Heart (tissue), 3 donors: ENCODE results near the gene RAB3B.

DNA sequence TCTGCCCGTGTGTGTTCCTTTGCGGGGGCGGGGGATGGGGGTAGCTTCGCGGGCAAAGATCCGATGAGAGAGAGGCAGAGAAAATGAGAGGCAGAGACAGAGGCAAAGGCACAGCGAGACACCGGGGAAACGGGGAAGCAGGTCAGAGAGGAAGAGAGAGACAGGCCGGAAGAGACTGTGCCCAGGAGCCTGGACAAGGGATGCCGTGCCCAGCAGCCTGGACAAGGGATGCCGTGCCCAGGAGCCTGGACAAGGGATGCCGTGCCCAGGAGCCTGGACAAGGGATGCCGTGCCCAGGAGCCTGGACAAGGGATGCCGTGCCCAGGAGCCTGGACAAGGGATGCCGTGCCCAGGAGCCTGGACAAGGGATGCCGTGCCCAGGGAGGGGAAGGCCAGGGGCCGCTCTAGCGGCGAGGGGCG, 270.4 kb downstream of the FOXD2 start:
- RAMPAGE, long total RNA, 2 experiments = no peak in any of the 2 experiments

DNA sequence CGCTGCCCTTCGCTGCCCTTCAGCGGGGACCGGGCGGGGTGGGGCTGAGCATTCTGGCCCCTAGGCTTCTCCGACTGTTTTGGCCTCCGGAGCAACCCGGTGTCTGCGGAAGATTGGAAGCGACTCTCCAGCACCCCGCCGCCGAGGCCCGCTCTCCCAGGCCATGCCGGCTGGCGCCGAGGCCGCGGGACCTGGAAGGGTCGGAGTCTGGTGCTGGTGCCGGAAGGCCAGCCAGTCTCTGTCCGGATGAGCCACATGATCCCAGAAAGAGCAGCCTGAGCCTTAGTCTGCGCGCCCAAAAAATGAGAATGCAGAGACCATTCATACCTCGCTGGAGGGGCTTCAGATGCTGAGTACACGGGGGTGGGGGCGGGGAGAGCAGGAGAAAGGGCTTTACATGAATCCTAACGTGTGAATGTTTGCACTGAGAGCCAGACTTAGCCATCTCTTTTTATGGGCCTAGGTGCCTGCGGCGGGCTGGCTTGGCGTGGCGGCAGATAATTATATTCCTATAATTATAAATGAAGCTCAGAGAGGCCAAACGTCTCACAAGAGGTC, 272.1 kb downstream of the FOXD2 start:
- RAMPAGE, long total RNA, 2 experiments = no peak in any of the 2 experiments

- RAMPAGE, long total RNA, 2 experiments = no peak in any of the 2 experiments
Measured at GRCh38 chr1:47817617-47818297, 179.4 kb downstream of the TRABD2B start.

DNA sequence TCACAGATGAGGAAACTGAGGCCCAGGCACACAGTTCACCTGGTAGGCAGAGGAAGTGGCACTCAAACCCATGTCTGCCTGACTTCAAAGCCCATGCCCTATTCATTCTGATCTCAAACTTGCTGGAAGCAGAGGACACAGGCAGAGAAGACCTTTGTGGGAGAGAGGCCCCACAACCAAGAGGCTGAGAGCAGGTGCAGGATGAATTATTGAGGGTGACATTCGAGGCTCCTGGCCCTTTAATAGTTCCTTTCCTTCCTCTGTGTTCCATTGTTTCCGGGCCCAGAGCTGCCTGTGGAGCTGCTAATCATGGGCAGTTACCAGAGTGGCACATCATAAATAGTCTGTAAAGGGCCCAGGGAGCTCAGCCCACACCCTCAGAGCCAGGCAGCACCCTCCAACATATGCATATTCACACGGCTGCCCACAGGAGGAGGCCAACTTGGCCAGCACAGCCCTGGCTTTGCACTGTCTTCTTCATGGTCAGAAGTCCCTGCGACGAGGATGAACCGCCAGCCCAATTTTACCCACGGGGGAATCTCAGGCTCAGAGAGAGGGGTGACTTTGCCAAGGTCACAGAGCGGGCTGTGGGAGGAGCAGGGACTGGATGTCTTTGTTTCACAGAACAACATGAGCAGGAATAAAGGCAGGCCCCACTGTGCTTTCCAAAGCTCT, 172.6 kb downstream of the TRABD2B start:
- RAMPAGE, long total RNA, 2 experiments = no peak in any of the 2 experiments

DNA sequence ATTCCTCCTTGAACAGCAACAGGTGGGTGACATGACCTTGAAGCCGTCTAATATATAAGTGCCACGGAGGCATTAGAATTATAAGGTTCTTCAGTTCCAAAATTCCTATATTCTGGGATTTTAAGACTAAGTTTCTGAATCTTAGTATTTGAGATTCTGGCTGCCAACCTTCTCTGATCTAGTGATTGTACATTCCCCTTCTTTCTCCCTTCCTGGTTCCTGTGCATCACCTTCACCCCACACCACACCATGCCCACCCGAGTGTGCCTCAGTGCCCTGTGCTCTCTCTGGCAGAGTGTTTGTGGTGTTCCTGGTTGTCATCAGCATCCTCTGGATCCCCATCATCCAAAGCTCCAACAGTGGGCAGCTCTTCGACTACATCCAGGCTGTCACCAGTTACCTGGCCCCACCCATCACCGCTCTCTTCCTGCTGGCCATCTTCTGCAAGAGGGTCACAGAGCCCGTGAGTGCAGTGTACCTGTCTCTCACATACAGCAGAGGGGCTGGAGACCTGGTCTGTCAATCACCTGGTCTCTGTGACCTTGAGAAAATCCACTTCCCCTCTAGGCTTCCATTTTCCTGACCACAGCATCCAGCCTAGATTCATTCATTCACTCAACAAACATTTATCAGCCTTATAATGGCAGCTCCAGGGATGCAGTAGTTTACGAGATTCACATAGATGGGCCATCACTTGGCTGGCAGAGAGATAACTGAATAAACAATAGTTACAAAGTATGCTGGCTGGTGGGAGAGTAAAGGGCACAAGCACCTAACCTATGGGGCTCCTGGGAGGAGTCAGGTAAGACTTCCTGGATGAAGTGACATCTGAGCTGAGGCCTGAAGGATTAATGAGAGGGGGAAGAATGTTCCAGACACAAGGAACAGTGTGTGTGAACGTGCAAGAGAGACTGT, 15.1 kb downstream of the SLC5A9 start:
- RAMPAGE, long total RNA, 2 experiments = no peak in any of the 2 experiments

DNA sequence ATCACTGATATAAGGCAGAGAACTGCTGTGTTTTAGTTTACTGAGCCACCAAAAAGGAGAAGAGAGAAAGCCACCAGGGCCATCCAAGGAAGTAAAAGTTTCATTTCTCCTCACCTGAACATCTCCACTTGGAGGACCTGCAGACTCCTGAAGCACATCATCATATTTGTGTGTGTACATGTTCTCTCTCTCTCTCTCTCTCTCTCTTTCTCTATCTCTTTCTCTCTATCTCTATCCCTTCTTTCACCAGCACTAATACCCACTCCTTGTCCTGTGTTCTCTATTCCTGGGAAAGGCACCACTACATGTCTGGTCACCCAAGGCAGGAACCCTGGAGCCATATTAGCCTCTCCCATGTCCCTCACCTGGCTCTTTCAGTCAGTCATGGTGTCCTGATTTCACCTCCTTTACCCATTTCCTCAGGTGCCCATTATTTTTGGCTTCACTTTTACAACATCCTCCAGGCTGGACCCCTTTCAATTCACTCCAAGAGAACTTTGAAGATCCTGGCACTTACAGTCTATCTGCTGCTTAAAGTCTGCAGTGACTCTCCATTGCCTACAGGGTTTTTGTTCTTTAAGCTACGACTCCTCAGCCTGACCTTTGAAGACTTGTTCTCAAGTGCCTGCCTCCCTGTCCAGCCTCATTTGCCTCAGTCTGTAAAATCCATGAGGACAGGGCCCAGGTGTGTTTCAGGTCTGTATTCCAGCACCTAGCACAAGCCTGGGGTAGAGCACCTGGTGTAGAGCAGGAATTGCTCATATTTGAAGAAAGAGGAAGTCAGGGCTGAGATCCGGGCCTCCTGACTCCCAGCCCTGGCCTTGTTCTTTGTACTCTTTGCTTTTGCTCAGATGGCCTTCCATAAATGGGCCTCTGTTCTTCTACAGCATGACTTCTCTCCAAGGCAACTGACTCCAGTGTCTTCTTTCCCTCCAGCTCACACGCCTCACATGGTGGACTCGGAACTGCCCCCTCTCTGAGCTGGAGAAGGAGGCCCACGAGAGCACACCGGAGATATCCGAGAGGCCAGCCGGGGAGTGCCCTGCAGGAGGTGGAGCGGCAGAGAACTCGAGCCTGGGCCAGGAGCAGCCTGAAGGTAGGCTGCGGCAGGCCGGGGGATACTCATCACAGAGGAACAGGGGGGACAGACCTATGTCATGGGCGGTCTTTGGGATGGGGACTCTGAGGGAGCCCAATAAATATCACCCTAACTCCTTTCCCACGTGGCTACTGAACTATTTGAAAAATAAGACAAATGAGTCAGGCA, 19.4 kb downstream of the SLC5A9 start:
- RAMPAGE, long total RNA, 2 experiments = no peak in any of the 2 experiments

DNA sequence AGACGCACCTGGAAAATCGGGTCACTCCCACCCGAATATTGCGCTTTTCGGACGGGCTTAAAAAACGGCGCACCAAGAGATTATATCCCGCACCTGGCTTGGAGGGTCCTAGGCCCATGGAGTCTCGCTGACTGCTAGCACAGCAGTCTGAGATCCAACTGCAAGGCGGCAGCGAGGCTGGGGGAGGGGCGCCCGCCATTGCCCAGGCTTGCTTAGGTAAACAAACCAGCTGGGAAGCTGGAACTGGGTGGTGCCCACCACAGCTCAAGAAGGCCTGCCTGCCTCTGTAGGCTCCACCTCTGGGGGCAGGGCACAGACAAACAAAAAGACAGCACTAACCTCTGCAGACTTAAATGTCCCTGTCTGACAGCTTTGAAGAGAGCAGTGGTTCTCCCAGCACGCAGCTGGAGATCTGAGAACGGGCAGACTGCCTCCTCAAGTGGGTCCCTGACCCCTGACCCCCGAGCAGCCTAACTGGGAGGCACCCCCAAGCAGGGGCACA, 506.1 kb upstream of the BEND5 start:
- RAMPAGE, long total RNA, 2 experiments = no peak in any of the 2 experiments

- RAMPAGE, long total RNA, 2 experiments = no peak in any of the 2 experiments
Measured at GRCh38 chr1:50047690-50048470, 24.1 kb upstream of the AGBL4 start.

GRCh38 chr1:50106101-50106416, 2.7 kb upstream of the ELAVL4 start:
- RAMPAGE, long total RNA, 2 experiments = no peak in any of the 2 experiments

DNA sequence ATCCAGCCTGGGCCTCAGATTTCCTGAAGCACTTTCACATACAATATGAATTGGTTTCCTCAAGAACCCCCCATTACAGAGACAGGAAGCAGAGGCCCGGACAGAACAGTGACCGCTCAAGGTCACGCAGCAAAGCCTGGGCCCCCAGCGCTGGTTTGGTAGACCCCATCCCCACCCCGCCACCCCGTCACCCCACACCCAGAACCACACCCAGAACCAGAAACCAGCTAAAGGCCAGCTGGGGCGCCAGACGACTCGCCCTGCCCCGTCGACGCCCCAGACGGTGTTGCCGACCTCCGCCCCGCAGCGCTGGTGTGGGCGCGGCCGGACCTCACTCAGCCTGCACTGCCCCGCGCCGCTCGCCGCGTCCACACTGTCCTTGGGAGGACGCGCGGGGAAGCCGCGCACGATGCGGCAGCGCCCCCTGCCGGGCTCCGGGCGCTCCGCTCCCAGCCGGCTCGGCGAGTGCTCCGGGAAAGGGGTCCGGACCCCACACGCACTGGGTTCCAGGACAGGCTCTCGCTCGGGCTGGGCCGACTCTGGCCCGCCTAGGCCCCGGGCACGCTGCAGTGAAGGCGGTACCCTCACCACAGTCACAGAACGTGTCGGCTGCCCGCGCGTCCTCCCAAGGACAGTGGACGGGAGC, 90.4 kb downstream of the DMRTA2 start:
- RAMPAGE, long total RNA, 2 experiments = no peak in any of the 2 experiments

DNA sequence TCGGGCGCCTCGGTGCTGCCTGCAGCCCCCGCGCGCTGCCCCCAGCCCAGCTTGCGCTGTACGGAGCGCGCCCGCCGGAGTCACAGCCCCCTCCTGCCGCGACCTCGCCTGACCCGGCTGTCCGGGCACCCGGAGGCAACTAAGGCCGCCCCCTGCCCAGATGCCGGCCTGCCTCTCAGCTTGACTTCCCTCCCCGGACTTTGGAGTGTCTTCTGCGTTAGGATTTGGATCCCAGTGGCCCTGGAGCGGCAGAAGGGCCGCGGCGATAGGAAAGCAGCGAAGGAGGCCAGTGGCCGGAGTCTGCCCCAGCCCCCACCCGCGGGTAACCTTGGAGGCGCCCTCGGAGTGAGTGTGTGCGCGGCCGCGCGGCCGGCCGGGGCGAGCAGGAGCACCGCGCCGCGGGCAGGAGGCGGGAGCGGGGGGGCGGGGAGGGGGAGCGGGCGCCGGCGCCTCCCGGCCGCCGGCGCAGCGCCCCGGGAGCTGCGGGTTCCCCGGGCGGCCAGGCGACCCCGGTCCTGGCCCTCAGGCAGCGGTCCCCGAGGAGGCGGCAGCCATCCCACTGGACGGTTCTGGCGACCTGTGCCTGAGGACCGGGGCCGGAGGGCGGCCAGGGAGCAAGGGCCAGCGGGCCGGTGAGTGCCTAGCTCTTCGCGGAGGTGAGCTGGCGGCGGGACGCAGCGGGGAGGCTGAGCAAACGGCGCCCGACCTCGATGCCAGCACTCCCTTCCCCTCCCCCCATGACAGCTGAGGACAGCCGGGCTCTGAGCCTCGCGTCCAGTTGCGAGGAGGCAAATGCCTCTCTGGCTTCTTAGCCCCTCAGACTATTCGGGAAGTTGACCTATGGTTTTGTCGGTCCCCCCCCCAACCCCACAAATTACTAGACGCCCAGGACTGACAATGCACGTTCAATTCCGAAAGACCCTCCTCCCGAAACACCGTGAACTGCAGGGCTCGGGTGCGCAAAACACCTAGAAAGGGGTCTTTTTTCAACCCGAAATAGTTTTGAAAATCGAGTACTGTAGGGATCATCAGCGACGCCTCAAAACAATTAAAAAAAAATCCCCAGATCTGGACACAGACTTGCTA, 8.0 kb downstream of the CDKN2C start:
- RAMPAGE, long total RNA, 2 experiments = start-site peak on the minus strand in 1 of 2 experiments, centred at position 304 of the sequence, 10 reads per replicate

DNA sequence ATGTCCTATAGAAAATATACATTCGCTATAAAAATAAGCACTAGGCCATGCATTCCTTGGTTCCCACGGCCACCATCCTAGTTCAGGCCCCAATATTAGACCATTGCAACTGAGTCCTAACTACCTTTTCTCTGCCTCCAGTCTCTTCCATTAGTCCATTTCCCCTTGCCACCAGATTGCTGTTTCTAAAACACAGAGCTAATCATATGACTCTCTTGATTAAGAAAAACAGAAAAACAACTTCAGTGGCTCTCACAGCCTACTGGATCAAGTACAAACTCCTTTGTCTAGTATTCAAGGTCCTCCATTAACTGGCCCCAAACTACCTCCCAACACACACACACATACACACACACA, 20.4 kb upstream of the RNF11 start:
- RAMPAGE, long total RNA, 2 experiments = no peak in any of the 2 experiments

- RAMPAGE, long total RNA, 2 experiments = start-site peak on the minus strand in 1 of 2 experiments, at chr1:51422066-51422149 at its widest, 1,067 to 1,311 reads per replicate
Measured at GRCh38 chr1:51421513-51422452, 91.4 kb upstream of the TTC39A start.

DNA sequence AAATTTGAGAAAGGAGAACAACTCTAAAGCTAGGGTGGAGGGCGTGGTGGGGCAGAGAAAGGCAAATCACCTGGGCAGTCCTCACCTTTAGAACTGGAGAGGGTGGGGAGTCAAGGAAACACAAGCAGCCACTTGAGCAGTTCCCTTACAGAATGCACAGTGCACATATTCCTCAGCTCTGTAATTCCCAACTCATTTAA, 27.5 kb downstream of the EPS15 start:
- RAMPAGE, long total RNA, 2 experiments = no peak in any of the 2 experiments

DNA sequence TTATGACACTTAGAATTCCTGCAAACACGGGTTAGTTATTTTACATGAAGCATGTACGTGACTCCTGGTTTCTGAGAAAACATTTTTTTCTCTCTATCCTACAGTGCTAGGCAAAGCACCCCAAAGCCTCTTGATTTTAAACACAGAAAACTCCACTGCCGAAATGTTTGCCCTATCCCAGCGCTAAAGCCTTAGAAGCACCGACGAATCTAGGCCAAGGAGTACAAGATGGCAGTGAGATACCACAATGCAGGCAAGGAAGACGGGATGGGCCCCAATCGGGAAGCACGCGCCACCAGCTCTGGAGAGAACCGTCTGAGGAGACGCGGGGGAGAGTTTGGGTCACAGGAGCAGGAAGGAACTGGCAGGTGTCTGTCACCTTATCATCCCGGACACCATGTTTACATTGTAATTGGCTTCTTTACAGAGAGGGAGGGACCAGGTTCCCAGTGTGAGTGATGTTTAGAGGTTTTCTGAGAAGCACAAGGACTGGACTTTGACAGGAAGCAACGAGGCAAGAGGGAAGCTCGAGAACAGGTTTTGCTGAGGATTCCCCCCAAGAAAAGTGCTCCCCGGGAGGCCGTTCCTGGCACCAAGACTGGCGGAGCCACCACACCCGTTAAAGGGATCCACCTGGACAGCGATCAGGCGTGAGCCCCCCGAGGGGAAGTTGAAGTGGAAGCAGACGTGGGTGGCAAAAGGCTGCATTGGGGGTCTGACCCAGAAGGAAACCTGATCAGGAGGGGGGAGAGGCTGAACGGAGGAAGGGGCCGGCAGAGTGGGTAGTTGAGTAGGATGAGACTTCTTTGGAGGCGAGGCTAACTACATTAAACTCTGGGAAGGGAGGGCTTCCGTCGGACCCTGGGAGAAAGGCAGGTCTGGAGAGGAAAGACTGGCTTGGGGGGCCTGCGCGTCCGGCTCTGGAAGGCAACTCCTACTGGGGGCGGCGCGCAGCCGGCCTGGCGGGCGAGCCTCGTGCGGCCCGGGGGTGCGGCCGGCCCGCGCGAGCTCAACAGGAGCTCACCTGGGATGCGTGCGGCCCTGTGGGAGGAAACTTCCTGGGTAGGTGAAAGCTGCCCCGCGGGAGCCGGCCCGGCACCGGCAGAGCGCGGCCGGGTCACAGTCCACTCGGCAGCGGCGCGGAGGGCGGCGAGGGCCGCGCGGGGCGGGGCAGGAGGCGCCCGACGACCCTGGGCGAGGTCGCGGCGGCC, 864 bp downstream of the EPS15 start:
- RAMPAGE, long total RNA, 2 experiments = start-site peak on the plus strand in 1 of 2 experiments, centred at position 488 of the sequence, 33 reads per replicate

GRCh38 chr1:51569358-51570202, 47.3 kb upstream of the OSBPL9 start:
- RAMPAGE, long total RNA, 2 experiments = no peak in any of the 2 experiments

GRCh38 chr1:51634464-51634888, 17.6 kb downstream of the OSBPL9 start:
- RAMPAGE, long total RNA, 2 experiments = no peak in any of the 2 experiments

- RAMPAGE, long total RNA, 2 experiments = no peak in any of the 2 experiments
Measured at GRCh38 chr1:51660973-51661320, 44.1 kb downstream of the OSBPL9 start.

- RAMPAGE, long total RNA, 2 experiments = no peak in any of the 2 experiments
Measured at GRCh38 chr1:51789020-51789857, 89.3 kb downstream of the NRDC start.

DNA sequence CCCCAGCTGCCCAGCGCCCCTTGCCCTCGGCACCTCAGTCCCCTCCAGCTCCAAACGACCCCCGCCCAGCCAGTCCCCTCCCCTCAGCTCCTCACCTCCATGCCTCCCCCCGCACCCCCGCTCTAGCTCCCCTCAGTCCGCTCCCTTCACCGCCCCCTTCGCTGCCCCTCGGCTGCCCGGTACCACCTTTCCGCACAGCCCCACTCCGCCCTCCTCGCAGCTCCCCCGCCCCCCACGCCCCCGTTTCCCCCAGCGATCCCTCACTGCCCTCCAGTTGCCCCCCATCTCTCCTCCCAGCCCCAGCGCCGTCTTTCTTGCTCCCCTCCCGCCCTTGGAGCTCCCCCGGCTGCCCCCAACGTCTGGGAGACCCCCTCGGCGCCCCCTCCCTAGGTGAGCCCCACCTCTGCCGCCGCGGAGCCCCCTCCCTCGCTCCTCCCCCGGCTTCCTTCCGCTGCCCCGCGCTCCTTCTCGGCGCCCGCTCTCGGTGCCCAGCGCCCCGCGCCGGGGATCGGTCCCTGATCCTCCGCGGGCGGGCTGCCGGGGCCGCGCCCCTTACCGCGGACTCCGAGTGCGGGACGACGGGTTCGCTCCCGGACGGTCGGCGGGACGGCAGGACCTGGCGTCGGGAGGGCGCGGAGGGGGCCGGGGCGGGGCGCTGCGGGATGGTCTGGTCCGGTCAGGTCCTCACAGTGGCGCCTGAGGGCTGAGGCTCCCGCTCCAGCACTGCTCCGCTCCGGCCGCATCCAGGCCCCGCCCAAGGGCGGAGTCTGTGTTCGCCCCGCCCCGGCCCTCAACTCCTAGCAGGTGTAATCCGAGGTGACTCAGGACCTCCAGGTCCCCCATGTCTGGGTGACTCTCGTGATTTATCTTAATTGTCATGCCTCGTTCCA, at the start of gene RAB3B:
RAB3B (minus strand) TSS at position 705 of the 890 bp plus-strand sequence.
- RAMPAGE, long total RNA, 2 experiments = no peak in any of the 2 experiments